Measurements from ENCODE around the genes TFCP2, DAZAP2 and BIN2.

DNA sequence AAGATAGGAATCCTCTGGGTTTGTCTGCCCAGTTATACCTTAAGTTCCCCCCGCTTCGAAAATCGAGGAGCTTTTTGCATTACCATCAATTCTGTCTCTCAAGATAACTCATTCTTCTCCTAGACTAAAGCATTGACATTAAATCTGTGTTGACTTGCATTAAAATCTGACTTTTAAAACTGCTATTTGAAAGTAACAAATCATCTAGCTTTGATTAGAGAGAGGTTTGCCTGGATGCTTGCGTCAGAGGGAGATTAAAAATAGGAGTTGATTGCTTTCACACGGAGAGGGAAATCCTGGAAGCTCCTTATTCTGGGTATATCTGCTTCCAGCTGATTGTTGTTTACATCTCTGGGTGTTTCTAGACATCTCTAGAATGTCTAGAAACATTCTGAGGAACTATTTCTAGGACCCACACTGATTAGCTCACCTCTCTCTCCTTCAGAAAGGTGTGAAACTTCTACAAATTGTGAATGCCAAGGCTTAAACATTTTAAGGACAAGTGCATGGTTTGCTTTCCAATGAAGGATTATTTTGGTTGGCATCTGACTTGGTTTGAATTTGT lies 2.0 kb downstream of the DIP2B start:
- RRBS, result no CpG with 5 or more reads among the region's 5 CpGs

DNA sequence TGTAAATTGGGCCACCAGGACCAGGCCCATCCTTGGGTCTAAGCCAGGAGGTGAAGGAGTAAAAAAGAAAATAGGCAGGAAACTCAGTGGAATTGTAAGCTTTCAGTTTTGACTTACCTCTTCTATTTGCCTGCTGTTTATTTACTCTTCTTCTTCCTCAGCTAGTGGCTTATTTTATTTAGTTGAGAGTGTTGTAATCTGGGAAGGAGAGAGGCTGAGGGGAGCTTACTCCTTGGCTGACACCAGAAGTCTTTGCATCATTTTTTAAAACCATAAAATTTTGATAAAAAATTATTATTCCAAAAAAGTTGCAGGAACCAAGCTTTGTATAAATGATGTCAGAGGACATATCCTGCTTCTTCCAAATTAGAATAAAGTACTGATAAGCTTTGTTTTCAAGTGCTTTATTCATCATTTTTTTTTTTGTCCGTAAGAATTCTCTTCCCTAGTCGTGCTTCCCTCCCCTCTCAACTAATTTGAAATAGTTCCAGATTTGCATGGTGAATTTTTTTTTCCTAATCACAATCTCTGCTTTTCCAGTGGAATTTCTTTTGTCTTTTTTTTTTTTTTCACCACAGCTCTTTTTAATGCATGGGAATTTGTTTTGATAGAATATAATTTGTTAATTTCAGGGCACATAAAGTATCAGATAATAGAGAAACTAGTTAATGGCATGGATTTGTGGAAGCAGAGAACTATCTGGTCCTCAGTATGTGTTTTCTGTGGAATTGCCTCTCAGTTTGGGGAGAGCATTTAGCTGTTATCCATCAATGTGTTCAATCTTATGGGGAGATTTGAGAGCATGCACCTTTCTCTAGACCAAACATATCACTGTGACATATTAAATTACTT lies 64.0 kb downstream of the DIP2B start:
- RRBS, result no CpG with 5 or more reads among the region's 2 CpGs

DNA sequence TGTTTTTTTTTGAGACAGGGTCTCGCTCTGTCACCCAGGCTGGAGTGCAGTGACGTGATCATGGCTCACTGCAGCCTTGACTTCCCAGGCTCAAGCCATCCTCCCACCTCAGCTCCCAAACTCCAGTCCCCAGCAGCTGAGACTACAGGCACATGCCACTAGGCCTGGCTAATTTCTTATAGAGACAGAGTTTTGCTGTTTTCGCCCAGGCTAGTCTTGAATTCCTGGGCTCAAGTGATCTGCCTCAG lies 70.5 kb downstream of the DIP2B start:
- RRBS, result no CpG with 5 or more reads among the region's 3 CpGs

DNA sequence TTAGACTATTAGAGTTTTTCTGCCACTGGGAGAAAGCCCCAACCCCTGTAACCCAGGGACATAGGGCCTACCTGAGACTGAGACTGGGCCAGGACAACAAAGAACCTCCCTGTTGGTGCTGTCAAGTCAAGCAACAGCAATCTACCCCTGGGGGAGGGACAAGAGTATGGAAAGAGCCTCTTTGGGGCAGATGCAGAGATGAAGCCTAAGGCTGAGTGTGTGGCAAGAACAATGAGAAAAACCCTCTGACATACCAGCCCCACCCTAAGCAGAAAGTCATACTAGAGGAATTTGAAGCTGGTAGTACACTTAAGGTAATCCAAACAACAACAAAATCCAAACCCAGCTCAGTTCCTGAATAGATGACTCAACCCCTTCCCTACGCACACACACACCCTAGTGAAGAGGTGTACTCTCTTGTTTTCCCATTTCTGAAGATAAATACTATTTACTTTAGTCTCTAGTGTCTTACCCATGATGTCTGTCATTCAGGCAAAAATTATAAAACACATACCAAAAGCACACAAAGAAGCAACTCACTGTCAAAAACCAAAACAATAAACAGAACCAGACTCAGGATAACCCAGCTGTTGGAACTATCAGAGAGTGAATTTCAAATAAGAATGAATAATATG lies 22.9 kb downstream of the ATF1 start:
- RRBS, result no CpG with 5 or more reads among the region's 1 CpG

- RRBS, result no CpG with 5 or more reads among the region's 2 CpGs
Observed at GRCh38 chr12:50825319-50825781, 17.4 kb upstream of the TMPRSS12 start.

DNA sequence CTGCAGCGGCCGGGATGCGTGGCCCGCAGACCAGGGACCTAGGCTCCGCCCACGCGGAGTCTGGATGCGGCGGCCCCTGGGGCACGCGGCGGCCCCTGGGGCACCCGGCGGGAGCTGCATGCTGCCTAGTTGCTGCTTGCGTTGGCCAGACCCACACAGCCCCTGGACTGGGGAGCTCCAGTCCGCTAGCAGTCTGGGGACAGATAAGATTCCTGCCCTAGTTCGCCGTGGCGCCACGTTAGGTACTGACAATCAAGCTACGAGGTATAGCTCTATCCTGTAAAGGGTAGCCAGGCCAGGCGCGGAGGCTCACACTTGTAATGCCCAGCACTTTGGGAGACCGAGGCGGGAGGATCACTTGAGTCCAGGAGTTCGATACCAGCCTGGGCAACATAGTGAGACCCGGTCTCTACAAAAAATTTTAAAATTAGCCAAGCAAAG lies 291 bp upstream of the SLC11A2 start:
- RRBS, result 3% methylated on average over 7 of the region's 27 CpGs

DNA sequence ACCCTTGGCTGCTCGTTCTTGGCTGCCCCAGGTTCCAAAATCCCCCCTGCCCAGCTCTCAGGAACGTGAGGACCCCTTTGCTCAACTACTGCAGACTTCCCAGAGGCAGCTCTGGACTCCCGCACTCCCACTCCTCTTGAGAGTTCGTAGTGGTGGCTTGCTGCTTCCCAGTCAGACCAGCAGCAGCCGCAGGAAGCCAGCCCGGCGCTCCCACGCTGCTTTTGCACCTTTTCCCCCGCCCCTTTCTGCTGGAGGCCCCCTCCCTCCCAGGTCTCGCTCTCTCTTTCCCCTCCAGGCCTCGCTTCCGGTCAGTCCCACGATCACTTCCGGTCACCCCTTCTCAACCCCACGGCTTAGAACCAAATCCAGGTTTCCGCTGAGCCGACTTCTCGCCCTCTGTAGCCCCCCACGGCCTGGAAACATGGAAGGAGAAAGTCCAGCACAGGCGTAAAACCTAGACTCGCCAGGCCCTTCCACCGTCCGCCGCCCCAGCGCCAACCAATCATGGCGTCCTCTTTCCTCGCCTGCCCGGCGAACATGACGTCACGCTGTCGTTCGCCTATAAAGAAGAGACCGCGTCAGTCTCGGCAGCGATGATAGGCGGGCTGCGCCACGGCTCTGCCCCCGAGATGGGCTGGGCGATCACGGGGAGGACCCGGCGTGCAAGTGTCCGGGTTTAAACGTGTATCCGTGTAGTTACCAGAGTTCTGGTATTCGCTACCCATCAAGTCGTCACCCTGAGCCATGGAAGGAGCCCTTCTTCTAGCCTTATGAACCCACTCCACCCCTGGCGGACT lies at the start of gene TFCP2:
Gene TFCP2 (minus strand): TSS at position 537 of the 797 bp plus-strand sequence.
- RRBS, result 4% methylated on average over 3 of the region's 51 CpGs

GRCh38 chr12:51173396-51173618 lies 372 bp upstream of the TFCP2 start:
- RRBS, result 25% methylated on average over 2 of the region's 10 CpGs

DNA sequence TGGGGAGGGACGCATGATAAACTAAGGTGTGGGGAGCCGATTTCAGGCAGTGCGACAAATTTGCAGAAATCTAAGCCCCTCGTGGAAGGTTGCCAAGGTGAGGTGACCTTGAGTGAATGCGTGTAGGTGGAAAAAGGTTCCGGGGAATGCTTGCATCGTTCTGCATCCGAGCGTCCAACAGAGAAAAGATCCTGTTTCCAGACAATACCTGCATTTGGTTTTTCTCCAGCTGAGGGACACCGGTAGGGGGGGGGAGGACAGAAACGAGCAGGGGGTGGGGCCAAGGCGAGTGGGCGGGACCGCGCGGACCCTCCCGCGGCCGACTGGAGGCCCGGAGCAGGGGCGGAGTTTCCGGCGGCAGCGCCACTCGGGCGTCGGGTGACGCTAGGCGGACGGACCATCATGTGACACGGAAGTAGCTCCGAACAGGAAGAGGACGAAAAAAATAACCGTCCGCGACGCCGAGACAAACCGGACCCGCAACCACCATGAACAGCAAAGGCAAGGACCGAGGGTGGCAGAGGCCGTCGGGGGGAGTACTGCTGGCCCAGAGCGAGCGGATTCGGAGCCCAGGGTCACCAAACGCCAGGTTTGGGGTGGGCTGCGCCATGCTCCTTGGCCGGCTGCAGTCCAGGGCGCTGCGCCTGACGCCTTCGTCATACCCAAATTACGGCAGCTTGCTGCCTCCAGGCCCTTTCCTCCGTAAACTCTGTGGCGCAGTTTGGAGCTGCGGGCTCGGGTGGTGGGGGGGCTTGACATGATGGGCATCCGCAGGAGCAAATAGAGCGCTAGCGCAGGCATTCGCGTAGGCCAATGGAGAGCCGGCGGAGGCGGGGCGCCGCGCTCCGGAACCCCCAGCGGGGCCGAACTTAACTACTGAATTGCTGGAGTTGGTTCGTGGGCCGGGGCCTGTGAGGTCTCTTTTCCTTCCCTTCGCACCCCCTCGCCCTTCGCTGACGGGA lies at the start of gene DAZAP2:
Gene DAZAP2 (plus strand): TSS at position 407 of the 962 bp plus-strand sequence.
- RRBS, result under 1% methylated on average over 13 of the region's 78 CpGs

- RRBS, result no CpG with 5 or more reads among the region's 14 CpGs
Observed at GRCh38 chr12:51247329-51248087, 8.9 kb downstream of the DAZAP2 start.

DNA sequence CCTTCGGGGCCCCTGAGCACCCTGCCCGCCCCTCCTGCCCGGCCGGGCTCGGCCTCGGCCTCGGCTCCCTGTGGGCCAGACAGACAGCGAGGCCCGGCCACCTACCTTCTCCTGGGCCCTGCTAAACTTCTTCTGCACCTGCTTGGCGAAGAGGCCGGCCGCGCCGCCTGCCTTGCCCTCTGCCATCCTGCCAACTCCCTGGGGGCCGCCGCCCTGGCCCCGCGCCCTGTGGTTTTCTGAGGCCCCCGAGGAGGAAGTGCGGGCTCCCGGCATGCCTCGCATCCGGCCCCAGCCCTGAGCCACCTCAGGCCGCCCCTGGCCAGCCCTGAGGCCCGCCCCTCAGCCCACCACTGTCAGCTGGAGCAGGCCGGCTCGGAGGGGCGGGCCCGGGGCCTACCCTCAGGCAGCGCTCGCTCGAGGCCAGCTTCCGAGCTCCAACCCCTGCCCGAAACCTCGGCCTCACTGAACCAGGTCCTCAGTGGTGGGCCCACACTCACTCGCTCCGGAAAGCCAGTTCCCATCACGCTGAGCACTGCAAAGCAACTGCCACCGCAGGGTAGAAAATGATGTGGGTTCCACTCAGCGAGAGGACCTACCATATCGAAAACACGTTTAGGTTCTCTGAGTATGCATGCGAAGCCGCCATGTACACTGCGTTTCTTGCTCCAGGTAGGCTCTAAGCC lies at the start of gene BIN2:
Gene BIN2 (minus strand): TSS at position 258 of the 683 bp plus-strand sequence.
- RRBS, result 2% methylated on average over 11 of the region's 45 CpGs

- RRBS, result no CpG with 5 or more reads among the region's 10 CpGs
Observed at GRCh38 chr12:51334824-51335410, 10.9 kb upstream of the BIN2 start.

DNA sequence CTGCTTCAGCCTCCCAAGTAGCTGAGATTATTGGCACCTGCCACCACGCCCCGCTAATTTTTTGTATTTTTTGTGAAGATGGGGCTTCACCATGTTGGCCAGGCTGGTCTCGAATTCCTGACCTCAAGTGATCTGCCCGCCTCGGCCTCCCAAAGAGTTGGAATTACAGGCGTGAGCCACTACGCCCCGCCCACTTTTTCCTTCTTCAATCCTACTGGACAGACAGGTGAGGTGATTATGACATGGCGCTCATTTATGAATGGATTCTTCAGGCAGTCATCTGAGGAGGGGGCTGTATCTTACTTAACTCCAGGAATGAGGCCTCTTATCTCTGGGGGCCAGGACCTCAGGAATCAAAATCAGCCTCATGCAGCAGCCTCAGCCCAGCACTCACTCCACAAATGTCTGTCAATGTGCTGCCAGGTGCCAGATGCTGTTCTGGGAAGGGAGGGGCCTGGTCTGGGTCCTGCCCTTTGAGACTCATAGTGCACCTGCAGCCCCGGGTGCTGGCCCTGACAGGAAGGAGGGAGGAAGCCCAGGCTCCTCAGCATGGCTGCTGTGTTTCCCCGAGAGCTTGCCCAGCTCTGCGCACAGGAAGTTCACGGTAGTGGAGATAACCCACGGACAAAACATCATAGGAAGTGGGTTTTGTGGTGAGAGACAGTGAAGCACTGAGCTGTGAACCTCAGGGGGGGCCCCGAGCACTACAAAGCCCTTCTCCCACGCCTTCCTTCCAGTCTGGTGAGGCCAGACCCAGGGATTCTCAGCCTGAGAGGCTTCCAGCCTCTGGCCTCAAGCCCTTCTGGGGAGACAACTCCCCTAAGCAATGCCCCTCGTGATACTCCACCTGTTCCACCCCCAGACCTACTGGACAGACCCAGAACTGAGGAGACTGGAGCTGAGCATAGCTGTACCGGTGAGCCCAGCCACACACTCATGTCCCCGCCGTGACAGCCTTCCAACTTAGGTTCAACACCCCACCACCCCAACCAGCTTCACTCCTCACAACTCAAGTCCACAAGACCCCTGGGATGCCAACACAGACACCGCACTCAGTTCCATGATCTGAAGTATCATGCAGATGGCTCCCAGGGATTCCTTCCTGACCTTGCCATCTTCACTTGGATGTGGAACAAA lies 22.3 kb downstream of the GALNT6 start:
- RRBS, result no CpG with 5 or more reads among the region's 21 CpGs

DNA sequence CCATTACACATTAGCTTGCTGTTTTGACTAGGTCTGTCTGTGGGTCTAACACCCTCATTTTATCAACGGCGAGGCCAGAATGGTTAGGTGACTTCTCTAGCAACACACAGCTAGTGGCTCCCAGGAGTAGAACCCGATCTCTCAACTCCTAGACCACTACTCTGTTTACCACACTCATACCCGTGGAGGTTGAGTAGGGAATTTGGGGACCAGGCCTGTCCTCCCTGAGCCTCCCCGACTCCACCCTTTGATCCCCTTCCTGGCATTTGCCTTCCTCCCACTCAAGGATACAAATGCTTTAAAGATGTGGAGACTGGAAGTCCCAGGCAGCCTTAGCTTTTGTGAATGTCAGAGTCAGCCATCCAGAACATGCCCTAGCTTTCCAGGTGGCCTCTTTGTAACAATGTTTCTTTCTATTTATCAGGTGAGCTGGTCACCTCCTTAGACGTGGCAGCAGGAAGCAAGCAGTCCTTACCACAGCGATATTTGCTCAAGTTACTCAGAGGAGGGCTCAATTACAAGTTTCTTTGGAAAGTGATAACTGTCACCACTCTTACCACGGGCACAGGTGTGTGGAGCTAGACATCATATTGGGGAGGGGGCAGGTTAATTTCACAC lies 5.0 kb downstream of the GALNT6 start:
- RRBS, result no CpG with 5 or more reads among the region's 8 CpGs

- RRBS, result 90% methylated on average over 2 of the region's 19 CpGs
Observed at GRCh38 chr12:51806751-51807298, 7.9 kb downstream of the TMDD1 start.

DNA sequence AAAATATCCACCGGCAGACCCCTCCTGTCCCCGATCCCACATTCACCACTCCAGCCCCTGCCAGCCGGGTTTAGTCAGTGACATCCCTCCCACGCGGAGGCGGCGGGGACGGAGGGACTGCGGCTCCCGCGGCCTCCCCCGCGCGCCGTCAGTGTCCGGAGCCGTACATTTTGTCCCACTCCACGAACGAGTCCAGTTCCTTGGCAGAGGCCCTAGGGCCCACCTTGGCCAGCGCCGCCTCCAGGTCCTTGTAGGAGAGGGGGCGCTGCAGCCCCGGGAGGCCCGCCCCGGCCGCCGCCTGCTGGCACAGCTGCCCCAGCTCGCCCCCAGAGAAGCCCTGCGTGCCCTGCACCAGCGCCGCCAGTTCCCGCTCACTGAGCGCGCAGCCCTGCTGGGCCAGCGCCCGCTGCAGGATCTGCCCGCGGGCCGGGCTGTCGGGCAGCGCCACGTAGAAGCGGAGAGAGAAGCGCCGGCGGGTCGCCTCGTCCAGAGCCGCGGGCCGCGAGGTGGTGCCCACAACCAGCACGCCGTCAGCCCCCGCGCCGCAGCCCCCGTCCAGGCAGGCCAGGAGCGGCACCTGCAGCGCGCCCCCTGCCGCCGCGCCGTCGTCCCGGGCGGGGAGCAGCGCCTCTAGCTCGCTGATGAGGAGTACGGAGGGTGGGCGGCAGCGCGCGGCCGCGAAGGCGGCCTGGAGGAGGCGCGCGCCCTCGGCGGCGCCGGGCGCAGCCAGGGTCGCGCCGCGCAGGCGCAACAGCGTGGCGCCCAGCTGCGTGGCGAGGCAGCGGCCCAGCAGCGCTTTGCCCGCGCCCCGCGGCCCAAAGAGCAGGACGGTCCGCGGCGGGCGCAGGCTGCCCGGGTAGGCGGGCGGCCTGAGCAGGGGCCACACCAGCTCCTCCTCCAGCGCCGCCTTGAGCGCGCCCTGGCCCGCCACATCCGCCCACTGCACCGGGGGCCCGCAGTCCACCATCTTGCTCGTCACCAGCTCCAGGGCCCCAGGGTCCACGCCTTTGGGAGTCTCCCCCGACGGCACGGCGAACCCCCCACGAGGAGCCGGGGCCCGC lies 5.9 kb upstream of the TMDD1 start:
- RRBS, result 5% methylated on average over 20 of the region's 126 CpGs

- RRBS, result no CpG with 5 or more reads among the region's 20 CpGs
Observed at GRCh38 chr12:51821365-51821535, 6.5 kb upstream of the TMDD1 start.

GRCh38 chr12:51907942-51908253 lies 594 bp downstream of the ACVRL1 start:
- RRBS, result no CpG with 5 or more reads among the region's 5 CpGs

DNA sequence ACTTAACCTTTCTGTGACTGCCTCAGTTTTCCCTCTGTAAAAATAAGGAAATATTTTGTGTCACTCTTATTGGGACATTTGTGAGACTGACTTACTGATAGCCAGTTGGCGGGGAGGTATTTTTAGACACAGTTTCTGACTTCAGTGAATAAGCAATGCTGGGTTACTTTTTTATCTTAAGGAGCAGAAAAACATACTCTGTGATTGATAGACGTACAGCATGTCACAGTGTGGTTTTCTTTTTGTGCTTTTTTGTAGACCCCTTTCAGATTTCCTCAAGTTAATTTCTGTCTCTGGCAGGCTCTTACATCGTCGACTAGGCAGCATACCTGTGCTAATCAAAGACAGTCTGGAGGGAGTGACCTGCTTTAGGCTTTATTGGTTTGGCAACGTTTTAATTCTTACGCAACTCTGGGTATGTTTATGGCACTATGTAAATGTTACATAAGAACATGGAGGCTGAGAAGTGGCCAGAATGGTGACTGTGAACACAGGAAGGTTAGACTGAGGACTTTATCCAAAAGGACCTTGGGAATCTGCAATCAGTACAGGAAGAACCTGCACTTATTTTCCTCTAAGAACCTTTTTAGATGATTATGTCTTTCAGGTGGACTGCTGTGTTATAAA lies 3.3 kb downstream of the ACVR1B start:
- RRBS, result no CpG with 5 or more reads among the region's 6 CpGs

- RRBS, result no CpG with 5 or more reads among the region's 12 CpGs
Observed at GRCh38 chr12:51970872-51971606, 19.5 kb downstream of the ACVR1B start.

Data from GM12891 (cell line).